Jejunum (tissue), 1 donor: ENCODE data around the genes OPCML and GLB1L3.

DNA sequence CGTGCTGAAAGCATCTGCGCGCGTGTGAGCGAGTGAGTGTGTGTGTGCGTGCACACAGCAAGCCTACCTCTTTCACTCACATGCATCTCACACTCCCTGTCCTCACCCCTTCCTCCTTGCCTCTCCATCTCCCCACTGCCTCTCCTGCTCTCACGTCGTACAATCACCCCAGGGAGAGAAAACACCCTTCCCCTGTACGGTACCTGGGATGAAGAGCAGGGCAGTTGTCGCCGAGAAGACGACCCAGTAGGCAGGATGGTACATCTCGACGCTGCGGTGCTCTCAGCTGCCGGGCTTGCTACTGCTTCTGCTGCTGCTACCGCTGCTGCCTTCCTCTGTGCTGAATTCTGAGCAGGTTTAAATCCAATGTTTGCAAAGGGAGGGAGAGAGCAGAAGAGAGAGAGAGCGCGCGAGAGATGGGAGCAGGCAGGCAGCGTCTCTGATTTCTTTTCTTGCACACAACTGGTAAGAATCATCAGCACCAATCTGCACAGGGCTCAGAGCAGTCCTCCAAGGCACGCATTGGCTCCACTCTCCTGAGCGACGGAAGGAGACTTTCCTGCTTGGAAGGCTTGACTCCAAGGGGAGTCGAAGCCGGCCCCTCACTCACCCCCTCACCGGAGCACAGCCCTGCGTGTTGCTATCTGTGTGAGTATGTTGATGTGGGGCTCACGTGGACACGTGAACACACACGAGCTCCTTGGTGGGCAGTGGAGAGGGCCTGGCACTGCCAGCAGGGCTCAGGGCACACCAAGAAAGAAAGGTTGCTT, at the start of gene OPCML:
OPCML (minus strand) TSS at position 441 of the 770 bp plus-strand sequence.
- PRO-cap, result no peak

DNA sequence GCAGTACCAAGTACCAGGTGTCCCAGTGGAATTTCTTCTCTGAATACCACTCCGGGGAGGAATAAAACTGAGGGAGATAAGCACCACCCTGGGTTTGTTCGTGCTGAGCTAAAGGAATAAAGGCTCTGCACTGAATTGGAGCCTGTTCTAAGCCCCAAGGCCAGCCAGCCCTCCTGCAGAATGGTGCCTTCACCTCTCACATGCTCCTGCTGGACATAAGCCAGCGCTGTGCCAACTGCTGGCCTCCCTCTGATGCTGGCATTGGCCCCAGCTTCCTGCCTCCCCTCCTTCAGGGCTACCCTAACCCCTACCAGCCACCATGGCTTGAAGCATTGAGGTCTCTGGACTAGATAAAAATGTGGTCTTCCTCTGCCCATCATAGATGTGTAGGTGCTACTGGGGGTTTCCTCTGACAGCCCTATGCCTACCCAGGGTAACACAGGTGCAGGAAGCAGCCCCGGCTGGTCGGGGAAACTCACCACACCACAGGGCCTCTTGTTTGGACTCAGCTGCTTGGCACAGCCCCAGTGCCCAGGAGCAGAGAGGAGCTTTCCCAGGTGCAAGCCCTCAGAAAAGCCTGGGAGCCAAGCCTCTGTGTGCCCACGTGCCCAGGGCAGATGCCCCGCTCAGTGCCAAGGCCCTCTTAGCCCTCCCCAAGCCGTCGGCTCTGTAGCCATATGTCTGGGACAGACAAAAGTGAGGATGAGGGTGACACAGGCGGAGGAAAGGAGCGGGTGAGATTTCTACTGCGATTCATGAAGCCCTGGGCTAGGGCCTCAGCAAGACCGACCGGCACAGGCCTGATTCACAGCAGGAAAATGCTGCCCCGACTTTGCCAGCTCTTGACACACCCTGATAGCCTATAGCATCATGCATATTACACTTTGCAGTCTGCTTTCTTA, 34.1 kb upstream of the JAM3 start:
- PRO-cap, result no peak

GRCh38 chr11:134236450-134237593, 12.4 kb downstream of the VPS26B start:
- PRO-cap, result no peak

- PRO-cap, result no peak
These were observed at the start of gene GLB1L3 for GRCh38 chr11:134275899-134277068. Gene GLB1L3 (plus strand): TSS chr11:134276379.

DNA sequence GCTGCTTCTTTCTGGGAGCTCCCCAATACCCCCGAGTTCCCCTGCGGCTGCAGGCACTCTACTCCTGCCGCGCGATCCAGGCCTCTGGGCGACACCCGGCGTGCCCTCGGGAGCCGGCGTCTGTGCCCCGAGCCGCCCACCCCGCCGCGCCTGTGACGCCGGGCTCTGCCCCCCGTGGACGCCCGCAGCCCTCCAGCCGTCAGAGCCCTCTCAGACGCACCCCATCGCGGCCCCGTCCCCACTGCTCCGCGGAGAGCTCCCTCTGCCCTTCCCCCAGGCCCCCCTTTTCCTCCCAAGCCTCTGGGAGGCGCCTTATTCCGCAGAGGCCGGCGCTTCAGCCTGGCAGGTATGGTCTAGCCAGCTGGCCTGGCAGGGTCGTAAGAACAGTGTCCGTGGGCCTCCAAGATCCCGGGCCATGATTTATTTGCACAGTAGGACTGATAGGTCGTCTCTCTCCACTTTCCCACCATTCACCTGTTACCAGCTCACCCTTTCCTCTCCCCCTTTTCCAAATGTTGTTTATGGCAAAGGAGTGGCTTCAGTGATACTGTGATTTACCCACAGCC, 558 bp downstream of the GLB1L2 start:
- PRO-cap, result no peak

DNA sequence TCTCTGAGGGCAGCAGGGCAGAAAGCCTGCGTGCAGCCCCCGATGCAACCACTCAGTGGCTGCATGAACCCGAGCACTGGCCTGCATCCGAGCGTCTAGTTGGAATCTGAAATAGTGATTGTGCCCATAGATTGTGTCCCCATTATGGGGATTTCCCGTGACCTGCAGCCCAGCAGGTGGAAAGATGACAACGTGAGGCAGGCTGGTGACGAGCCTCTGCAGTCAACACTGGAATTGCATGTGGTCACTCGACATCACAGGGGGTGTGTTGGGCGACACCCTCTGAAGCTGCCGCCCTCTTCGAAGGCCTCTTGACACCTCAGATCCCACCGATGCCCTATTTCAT, 171.9 kb upstream of the B3GAT1 start:
- PRO-cap, result no peak

- PRO-cap, result unidirectional peak, plus-strand start at chr11:134640198
These were observed 227.9 kb upstream of the B3GAT1 start for GRCh38 chr11:134639957-134640284.

- PRO-cap, result no peak
These were observed 537.0 kb upstream of the B3GAT1 start for GRCh38 chr11:134948916-134949597.

GRCh38 chr11:134951192-134951705, 539.2 kb upstream of the B3GAT1 start:
- PRO-cap, result no peak

GRCh38 chr11:134979092-134979515, 567.1 kb upstream of the B3GAT1 start:
- PRO-cap, result no peak